Heart (tissue), 3 donors: ENCODE measurements around the genes DQX1 and REG3A.

DNA sequence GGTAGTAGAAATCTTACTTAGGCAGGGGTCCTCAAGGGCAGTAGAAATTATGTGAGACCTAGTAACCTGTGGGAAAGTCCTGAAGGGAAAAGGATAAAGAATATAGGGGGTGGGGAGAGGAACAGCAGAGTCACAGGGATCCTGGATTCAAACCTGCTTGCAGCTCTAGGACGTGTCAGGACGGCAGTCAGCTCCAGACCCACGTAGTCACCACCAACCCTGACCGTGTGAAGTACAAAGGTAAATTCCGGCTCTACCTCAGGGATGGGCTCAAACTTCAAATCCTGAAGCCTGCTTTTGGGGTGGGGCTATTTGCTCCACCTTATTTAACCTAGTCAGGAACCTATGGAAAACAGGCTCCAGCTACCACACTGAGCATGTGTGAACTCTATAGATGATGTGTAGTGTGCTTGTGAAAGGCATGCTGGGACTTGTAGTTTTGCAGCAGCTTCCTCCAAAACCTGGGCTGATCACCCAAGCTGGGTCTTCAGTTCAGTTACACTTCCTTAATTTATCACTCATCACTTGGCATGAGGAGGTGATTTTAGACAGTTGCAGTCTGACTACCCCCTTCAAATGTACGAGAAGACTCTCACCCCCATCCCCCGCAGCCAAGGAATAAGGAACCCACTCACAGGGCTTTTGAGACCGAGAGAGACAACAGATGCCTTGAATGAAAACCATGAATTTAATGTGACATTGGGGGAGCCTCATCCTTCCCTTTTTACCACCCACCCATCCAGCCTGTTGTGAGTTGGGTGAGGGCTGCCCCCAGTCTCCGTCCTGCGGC is at the start of gene DQX1:
Gene DQX1 (minus strand): TSS at position 249 of the 790 bp plus-strand sequence.
- RAMPAGE, long total RNA, 2 experiments: no peak in any of the 2 experiments

DNA sequence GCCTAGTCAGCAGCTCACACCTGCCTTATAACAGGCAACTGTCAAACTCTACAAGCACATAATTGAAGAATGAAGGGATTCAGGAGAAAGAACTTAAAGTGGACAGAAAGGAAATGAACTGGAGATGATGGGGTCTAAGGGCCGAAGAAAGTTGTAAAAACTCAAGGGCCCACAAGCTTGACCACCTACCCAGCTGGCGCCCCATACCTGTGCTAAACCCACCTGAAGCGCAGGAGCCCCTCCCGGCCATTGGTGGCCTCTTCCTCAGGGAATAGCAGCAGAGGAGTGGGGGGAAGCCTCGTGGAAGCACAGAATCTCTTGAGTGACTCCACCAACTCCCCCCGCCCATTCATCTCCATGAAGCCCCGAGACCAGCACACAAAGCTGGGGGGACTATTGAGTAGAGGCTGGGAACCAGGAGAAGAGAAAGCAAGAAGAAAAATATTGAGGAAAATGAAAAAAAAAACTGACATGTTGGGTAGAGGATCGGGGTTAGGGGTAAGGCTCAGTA is 922 bp downstream of the AUP1 start:
- RAMPAGE, long total RNA, 2 experiments: no peak in any of the 2 experiments

DNA sequence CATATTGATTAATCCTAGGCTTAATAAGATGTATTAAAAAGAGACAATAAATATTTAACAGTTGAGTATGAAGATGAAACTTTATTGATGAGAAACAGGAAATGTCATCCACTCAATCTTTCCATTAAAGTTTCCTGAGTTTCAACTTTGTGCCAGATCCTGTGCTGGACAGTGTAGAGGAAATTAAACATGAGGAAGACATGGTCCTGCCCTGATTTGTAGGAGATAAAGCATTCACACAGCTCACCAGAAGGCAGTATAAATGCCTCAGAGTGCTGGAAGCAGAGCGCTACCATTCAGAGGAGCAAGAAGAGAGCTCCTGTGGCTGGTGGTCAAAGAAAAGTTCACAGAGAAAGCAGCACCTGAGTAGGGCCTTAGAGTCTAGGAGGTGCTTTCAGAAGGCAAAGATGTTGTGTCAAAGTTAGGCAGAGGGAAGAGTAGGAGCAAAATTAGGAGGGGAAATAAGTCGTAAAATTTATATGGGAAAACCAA is 63.1 kb downstream of the SEMA4F start:
- RAMPAGE, long total RNA, 2 experiments: no peak in any of the 2 experiments

- RAMPAGE, long total RNA, 2 experiments: no peak in any of the 2 experiments
Observed at GRCh38 chr2:74740677-74741482, 86.8 kb downstream of the SEMA4F start.

- RAMPAGE, long total RNA, 2 experiments: no peak in any of the 2 experiments
Observed at GRCh38 chr2:74836485-74837370, 2.8 kb downstream of the HK2 start.

DNA sequence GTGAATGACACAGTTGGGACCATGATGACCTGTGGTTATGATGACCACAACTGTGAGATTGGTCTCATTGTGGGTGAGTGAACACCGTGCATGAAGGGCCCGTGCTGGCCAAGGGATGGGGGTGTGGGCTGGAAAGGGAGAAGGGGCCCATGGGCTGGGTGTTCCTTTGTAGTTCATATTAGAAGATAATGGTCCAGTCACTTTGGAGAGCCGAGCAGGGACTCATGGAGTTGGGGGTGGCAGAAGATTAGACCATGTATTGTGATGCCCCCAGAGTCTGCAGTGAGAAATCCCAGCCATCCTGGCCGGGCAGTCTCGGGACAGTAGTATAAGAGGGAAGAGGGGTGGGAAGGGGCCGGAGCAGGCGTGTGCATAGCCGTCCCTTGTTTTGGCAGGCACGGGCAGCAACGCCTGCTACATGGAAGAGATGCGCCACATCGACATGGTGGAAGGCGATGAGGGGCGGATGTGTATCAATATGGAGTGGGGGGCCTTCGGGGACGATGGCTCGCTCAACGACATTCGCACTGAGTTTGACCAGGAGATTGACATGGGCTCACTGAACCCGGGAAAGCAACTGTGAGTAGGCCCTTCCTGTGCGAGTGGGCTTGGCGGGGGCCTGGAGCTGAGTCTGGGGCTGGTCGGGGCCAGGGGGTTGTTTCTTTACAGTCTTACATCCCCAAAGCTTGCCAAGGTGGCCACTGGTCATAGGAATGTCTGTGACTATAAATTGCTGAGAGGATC is 40.1 kb downstream of the HK2 start:
- RAMPAGE, long total RNA, 2 experiments: no peak in any of the 2 experiments

DNA sequence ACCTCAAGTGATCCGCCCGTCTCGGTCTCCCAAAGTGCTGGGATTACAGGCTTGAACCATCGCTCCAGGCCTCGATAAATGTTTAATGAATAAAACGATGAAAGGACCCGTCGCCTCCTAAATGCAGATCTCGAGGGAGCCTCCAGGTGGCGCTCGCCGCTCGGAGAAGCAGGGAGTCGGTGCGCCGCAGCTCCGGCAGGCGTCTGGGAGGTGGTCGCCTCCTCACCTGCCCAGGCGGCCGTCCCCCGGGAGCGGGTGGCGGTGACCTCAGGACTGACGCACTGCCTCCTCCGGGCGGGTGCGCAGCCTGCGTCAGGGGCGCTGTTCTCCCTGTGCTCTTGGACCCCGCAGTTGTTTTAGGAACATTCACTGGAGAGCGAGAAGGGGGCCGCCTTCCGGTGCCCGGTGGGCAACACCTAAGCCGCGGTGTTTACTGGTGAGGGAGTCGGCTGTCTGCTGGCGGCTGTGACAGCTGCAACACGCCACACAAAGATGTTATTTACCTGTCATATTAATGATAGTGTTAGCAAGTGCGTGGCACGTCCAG is 38.6 kb upstream of the POLE4 start:
- RAMPAGE, long total RNA, 2 experiments: no peak in any of the 2 experiments

DNA sequence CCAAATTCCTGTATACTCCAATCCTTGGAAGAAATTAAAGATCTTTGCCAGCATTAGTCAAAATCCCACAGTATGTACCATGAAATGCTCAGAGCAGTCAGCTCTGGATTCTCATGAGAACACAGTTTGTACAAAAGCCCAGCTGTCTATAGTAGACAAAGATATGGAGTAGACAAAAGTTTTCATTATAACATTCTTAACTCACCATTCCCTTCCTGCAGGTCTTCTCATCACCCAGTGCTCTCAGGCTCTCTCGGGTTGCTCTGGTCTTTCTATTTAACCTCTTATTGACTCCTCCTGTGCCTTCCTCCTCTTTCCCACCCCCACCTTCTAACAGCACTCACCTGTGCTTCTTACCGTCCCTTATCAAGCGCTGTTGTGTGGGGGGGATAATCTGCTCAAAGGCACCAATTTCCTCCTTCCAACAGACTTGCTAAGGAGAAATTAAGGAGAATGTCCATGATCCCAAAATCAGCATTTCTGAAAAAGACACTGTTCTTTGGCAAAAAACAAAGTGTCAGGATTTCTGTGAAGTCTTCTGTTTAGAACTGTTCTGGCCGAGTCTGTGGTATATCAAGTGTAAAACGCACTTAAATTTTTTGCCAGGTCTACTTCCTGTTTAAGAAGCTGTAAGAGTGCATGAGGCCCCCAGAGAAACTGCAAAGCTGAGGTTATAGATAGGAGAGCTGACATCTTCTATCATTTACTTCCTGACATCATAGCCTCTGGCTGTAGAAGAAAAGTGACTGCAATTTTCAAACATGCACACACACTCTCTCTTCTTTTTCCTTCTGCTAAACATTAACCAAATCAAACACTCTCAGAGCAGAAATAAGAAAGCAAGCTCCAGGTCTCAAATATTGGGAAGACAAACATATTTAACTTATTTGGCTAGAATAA is 144.0 kb downstream of the EVA1A start:
- RAMPAGE, long total RNA, 2 experiments: no peak in any of the 2 experiments

- RAMPAGE, long total RNA, 2 experiments: no peak in any of the 2 experiments
Observed at GRCh38 chr2:75428761-75429030, 132.0 kb downstream of the EVA1A start.

GRCh38 chr2:75551341-75551920 is 9.3 kb downstream of the EVA1A start:
- RAMPAGE, long total RNA, 2 experiments: no peak in any of the 2 experiments

DNA sequence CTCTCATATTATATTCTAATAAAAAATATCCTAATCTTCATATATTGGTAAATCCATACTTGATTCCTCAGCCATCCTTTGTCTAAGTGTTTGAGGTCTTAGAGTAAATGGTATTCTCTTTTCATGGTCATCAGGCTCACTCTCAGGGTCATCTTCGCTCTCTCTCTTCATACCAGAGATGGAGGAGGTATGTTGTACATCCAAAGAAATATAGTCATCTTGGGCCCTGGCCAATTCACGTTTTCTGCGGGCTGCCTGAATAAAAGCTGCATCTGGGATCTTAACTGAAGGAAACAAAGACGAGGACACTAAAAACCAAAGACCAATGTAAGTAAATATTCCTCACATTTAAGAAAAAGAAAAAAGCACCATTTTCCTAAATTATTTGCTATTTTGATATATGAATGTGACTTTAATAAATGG is 8.6 kb downstream of the GCFC2 start:
- RAMPAGE, long total RNA, 2 experiments: no peak in any of the 2 experiments

DNA sequence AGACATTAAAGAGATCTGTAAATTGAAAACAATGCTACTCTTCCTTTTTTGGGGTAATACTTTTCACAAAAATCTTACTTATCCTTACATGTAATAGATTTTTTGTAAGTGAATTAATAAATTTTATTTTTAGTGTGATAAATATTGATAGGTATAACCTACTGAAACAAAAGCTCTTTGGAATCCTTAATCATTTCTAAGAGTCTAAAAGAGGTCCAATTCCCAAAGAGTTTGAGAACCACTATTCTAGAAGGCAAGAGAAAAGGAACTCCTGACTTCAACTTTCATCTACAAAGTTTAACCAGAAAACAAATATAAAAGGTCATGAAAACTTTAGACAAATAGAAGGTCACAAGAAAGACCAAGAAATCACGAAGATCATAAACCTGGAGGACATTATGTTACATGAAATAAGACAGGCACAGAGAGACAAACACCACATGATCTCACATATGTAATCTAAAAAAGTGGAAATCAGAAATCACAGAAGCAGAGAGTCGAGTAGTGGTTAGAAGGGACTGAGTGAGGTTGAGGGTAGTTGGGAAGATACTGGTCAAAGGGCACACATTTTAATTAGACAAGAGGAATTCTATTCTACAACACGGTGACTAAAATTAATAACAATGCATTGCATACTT is 1.6 kb downstream of the GCFC2 start:
- RAMPAGE, long total RNA, 2 experiments: no peak in any of the 2 experiments

- RAMPAGE, long total RNA, 2 experiments: no peak in any of the 2 experiments
Observed at GRCh38 chr2:76007826-76008576, 297.3 kb upstream of the GCFC2 start.

GRCh38 chr2:76037689-76037896 is 326.9 kb upstream of the GCFC2 start:
- RAMPAGE, long total RNA, 2 experiments: no peak in any of the 2 experiments

DNA sequence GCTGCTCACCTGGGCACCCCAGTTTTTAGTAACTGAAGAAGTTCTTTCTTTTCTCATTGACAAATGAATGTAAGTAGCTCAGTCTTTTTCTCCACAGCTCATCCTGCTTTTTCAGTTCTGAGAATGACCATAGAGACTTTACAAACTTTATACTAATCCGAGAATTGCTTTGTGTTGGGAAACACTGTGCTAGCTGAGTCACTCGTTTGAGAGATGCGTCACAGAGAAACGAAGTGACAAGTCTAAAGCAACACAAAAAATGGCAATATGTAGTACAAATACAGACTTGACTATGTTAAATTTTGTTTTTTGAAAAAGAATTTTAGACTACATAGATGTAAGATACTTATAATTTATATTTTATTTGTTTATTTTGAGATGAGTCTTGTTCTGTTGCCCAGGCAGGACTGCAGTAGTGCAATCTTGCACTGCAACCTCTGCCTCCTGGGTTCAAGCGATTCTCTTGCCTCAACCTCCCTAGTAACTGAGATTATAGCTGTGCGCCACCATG is 8.9 kb downstream of the LRRTM4 start:
- RAMPAGE, long total RNA, 2 experiments: no peak in any of the 2 experiments

- RAMPAGE, long total RNA, 2 experiments: no peak in any of the 2 experiments
Observed at GRCh38 chr2:77831856-77832244, 309.7 kb upstream of the LRRTM4 start.

DNA sequence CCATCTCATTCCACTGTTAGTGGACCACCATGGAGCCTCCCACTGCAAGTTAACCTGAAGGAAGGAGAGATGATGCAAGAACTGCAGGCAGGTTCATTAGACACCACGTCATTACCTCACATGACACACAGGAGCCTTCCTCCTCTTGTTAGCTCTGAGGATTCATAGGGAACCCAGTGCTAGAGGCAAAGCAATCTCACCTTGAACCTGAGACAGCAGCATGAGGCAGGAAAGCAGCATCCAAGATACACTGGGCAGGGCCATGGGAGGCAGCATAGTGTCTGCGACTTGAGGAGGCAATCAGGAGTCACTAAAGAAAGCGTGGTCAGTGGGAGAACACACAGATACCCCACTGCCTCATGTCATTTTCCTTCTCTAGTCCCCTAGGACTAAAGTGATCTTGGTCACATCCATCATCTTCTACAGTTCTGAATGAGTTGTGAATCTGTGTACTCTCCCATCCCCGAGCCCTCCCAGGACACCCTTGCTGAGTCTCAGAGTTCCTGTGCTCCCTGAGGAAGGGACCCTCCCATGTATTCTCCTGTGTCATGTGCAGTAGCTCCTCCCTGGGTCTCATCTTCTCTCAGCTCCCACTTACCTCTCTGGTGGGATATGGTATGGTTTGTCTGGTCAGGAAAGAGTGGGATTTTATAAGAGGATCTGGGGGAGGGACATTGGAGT is at the start of gene REG3A:
Gene REG3A (minus strand): TSS at position 624 of the 681 bp plus-strand sequence.
- RAMPAGE, long total RNA, 2 experiments: no peak in any of the 2 experiments

- RAMPAGE, long total RNA, 2 experiments: no peak in any of the 2 experiments
Observed at GRCh38 chr2:81466702-81467817, 1162.5 kb upstream of the LRRTM1 start.

DNA sequence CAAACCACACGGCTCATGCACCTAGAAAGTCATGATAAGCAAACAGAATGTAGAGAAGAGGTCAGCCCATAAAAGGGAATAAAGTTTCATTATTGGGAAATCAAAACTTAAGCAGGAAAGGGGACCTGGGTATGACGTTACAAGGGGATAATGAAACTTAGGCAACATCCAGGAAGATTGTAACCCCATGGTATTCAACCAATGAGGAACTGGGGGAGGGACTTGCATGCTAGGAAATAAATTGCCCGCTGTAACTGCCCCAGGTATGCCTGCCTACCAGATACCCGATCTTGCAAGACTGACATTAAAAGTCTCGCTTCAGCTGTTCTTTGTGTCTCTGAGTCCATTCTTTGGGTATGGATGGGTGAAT is 1679.0 kb downstream of the SUCLG1 start:
- RAMPAGE, long total RNA, 2 experiments: no peak in any of the 2 experiments

DNA sequence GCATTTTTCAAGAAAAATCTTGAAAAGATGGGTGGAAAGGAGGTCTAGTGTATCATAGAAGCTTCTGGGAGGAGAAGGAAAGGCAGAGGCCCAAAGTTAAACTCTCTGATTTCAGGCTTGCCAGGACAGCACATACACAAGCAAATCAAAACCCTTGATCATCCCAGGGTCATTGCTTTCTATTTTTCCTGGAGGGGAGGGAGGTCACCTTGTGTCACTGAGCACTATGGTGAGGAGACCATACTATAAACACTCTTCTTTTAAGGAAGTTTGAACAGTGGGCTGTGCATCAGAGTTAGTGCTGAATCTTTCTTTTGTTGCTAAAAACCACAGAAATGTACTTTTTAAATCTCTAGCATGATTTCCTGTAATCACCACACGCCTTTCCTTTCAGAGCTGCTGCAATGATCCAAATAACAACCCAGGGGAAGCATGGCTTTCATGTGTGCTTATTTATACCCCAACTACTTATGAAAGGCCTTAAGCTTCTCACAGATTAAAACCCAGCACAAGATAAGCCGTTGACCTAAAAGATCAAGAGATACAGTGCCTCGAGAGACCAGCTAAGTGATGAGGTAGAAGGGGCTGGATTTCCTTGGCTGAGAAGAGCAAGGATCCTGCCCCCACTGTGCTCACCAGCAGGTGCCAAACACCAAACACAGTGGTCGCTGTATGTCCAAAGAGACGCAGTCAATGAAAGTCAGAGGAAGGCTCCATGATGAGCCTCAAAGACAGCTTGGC is 34.8 kb downstream of the TRABD2A start:
- RAMPAGE, long total RNA, 2 experiments: no peak in any of the 2 experiments